ENCODE results near the gene RORB.

DNA sequence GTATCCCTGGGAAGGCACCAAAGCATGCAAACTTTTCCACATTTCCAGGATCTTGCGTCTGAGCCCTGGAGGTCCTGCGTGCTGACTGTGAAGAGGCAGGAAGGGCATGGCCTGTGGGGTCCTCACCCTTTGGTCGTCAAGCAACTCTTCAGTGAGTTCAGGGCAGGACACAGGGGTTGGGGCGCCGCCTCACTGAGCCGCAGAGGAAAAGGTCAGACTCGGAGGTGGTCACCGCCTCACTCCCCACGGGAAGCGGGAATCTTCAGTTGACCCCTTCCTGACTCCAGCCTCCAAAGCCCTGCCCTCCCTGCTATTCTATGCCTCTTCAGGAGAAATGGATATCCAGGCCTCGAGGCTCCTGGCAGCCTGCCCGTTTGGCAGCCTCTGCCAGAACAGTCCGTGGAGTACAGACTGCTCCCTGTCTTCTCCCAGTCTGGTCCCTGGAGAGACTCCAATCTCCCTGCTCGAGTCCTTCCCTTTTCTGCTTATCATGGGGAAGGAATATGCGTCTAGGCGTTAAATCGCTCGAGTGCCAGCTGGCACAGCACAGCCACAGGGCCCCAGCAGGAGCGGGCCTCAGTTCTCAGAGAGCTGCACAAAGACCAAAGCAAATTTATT, 187.0 kb upstream of the KLF9 start:
- PRO-cap, result bidirectional peak, plus-strand start at position 47 of the sequence, minus-strand start outside the sequence; bidirectional peak, plus-strand start at position 431 of the sequence, minus-strand start at position 150 of the sequence

- PRO-cap, result no peak
Measured at GRCh38 chr9:70613279-70613880, 198.9 kb upstream of the KLF9 start.

DNA sequence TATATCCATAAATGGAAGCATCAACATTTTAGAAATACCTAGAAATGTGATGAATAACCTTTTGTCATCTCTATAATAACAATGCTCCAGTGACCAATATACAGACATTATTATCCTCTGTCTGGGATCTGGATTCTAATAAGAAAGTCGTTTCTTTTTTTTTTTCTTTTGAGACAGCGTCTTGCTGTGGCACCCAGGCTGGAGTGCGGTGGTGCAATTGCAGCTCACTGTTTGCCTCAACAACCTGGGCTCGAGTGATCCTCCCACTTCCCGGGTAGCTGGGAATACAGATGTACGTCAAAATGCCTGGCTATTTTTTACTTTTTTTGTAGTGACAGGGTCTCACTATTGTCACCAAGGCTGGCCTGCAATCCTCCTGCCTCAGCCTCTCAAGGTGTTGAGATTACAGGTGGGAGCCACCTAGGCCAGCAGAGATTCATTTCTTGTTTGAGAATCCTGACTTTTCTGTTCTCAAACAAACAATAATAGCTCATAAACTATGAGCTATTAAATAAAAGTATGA, 215.8 kb downstream of the TRPM3 start:
- PRO-cap, result no peak

DNA sequence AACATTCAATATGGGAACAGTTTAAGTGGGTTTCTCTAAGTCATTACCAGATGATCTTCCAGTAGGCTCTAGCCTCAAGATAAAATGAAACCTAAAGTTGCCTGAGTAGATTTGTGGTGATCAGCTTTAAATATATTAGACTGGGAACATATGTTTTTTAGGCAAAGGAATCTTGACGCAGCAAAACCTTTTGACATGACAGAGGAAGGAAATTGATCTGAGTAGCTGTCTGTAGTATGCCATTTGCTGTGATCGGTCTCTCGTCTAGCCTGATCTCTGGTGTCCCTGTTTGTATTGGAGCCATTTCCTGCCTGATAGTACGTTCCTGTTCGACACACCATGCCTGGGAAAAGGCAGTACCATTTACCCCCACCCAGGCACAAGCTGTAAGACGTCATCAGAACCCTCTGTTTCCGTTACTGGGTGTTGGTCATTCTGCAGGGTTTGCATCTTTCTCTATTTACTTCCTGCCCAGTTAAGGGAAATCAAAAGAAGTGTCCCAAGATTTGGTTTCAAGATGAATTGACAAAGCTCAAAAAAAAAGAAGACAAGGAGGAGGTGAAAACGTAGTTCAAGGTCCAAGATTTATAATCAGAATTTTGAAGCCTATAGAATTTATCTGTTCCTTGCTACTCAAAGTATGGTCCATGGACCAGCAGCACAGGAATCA, 129.7 kb downstream of the CEMIP2 start:
- PRO-cap, result unidirectional peak, minus-strand start at position 278 of the sequence

- PRO-cap, result no peak
Measured at GRCh38 chr9:71646984-71647589, 121.2 kb downstream of the CEMIP2 start.

DNA sequence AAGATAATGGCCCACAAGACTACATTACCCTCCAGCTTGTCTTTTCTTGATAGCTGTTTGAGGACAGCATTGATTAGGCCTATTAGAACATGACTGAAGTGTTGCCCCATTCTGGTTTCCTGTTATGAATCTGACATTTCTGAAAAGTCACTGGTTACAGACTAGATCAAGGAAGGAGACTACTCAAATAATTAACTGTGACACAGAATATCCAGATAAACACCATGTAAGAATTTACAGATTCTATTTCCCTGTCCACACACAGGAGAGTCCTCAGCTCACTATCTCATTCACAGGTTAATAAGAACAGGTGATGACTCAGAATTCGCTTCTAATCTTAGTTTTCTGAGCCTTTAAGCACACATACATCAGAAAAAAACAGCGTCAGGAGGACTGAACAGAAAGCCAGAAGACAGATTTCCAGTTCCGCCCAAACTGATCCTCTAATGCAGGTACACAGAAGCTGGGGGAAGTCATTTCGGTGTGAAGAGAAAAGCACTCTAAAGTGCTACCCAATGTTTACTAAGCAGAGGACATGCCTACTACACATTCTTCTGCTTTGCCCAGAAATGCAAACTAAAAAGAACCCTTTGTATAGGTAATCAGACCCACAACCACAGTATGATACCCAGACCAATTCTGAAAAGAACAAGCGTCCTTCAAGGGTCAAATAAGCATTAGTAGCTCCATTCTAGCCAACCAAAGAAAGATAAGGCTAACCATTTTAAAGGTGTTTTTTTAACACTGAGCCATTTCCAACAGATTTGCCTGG, 1.7 kb downstream of the CEMIP2 start:
- PRO-cap, result bidirectional peak, plus-strand start at position 371 of the sequence, minus-strand start at position 121 of the sequence

- PRO-cap, result bidirectional peak, plus-strand start at chr9:71769039, minus-strand start at chr9:71768890; bidirectional peak, plus-strand start at chr9:71769594, minus-strand start at chr9:71769466
Measured at GRCh38 chr9:71768990-71770191, 1.1 kb upstream of the CEMIP2 start.

- PRO-cap, result unidirectional peak, plus-strand start at chr9:72044324
Measured at GRCh38 chr9:72043694-72044509, 16.5 kb downstream of the C9orf57 start.

GRCh38 chr9:72129246-72129632, 20.0 kb upstream of the GDA start:
- PRO-cap, result no peak

DNA sequence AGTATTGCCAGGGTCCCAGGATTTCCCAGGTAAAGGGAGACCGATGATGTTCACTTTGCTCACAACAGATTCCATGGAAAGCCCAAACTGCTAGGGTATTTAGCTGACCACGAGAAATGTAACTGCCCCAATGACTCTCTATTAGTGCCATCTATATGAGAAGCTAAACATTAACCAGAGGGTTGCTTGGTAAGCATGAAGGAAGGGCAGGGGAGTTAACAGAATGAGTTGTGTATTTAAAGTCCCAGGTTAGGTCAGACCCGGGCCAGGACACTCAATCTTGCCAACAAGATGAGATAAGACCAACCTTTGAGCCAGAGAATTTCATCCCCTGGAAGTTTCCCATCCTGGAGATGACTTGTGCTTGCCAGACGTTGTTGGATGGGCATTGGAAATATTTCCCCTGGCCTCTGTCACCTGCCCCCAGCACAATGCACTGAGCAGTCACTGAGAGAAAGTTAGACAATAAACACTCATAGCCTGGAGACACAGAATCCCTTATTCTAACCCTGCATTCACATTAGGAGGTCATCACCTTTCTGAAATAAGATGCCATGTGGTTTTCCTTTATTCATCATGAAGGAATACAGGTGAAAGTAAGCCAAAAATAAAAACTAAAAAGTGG, 19.5 kb upstream of the GDA start:
- PRO-cap, result bidirectional peak, plus-strand start at position 370 of the sequence, minus-strand start at position 124 of the sequence

- PRO-cap, result no peak
Measured at GRCh38 chr9:72147561-72148110, 1.6 kb upstream of the GDA start.

- PRO-cap, result unidirectional peak, plus-strand start at chr9:72952229; unidirectional peak, minus-strand start at chr9:72952304
Measured at GRCh38 chr9:72951545-72952452, 1.1 kb downstream of the ALDH1A1 start.

DNA sequence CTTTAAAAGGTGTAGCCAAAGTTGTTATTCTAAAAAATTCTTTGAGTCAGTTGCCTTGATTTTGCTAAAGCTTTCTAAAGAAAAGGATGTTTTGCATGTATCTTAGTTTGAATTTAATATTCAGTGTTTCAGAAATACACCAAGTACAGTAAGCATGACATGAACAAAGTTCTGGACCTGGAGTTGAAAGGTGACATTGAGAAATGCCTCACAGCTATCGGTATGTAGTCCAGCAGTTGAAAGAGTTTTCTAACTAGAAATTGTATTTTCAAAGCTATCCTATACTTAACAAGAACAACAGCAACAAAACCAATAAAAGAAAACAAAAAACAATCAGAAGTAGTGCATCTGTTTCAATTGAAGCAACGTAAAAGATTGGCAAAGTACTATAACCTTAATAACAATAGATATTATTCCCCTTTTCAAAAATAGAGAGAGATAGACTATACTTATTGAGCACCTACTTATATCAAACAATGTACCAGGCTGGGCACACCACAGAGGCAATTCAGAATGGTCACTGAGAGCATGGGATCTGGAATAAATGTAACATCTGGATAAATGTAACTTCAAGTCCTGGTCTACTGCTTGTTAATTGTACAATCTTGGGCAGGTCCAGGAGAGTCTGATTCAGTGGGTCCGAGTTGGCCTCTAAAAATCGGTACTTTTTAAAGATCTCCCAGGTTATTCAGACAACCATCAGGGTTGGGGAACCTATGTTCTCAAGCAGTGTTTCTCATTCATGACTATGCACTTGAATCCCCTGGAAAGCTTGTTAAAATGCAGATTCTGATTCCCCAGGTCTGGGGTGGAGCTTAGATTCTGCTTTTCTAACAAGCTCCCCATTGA, 14.5 kb downstream of the ANXA1 start:
- PRO-cap, result no peak

DNA sequence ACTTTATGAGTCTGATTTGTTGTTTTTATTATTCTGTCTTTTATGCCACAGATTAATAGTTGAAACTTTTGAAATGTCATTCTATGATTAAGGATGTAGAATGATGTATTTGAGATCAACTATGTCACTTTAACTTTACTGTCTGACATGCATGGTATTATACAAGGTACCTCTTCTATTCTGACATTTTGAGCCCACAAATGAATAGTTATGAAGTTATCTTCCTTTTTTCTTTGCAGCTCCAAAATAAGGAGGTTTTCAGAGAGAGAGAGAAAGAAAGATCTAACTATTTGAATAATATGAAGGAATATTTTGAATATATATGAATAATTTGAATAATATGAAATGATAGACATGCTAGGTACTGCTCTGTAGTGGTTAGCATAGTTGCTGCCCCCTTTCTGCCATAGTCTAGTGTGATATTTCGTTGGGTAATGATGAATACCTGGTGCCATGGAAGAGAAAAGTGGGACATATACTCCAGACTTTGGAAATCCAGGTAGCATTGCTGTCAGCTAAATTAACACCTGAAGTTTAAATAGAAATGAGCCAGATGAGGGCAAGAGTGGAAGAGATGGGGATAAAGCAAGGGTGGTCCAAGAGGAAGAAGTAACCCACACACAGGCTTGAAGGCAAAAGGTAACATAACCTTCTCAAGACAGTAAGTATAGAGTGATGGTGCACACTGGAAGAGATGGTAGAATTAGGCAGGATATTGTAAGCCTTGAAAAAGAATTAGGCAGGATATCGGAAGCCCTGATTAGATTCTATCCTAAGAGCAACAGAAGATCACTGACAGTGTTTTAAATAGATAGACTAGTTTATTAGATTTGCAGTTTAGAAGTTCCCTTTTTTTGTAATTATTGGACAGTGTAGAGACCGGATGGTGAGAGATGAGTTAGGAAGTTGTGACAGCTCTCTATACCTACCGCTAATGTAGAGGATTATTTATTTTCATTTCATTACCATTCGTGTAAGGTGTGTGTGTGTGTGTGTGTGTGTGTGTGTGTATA, 16.5 kb downstream of the ANXA1 start:
- PRO-cap, result no peak

- PRO-cap, result no peak
Measured at GRCh38 chr9:73893123-73893596, 604.0 kb upstream of the RORB start.

GRCh38 chr9:74496999-74497986, at the start of gene RORB:
RORB (plus strand) TSS chr9:74497335.
- PRO-cap, result bidirectional peak, plus-strand start at chr9:74497335, minus-strand start at chr9:74497125

DNA sequence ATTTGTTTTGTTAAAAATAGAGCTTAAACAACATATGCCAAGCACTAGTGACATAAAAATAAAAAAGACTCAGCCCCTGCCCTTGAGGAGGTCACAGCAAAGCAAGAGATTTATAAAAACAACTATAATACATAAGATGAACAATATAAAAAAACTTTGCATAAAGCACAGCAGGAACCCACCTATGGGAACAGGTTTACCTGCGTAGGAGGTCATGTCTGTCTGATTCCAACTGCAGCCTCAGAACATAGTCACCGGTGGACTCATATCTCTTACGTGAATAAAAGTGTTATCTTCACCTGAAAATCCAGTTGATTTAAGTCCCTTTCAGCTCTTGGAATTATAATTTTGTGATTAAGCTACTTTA, 1.3 kb downstream of the CARNMT1 start:
- PRO-cap, result no peak

DNA sequence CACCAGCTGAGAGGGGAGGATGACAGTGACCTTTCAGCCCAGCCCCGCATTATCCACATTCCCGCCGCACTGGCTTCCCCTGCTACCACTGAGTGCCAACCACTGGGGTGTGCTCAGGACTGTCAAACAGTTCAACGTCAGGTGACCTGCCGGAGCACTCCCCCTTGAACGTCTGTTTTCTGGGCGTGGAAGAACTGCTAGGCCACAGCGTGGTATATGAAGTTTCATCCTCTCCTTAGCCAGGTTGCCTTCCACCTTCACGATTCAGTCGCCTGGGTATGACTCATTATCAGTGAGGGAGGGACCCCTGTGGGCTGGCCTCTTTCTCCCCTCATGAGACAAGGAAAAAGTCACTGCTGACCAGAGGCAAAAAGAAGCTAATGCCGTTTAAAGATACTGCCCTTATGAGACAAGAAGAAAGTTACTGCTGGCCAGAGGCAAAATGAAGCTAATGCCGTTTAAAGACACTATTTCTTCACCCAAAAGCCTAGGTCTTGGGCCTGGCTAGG, 4.7 kb downstream of the NMRK1 start:
- PRO-cap, result bidirectional peak, plus-strand start at position 227 of the sequence, minus-strand start at position 94 of the sequence

DNA sequence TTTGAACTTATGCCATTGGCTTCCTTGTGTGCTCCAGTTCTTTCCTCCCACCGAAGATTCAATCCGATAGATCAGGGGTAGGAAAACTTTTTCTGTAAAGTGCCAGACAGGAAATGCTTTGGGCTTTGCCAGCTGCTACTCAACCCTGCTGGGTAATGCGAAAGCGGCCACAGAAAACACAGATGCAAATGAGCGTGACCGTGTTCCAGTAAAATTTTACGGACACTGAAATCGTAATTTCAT, 721 bp downstream of the NMRK1 start:
- PRO-cap, result bidirectional peak, plus-strand start at position 155 of the sequence, minus-strand start at position 147 of the sequence

DNA sequence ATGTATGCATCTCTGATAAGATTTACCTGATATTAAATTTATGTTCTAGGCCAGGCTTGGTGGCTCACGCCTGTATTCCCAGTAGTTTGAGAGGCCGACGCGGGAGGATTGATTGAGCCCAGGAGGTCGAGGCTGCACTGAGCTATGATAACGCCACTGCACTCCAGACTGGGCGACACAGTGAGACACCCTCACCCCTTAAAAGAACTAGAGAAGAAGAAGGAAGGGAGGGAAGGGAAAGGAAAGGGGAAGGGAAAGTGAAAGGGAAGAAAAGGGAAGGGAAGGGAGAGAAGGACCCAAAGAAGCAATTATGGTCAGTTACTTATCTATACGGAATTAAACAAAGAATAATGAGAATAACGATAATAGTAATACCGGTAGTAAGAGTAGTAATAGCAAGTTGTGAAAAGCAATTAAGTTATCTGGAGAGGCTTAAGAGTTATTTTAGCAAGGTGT, 1.2 kb upstream of the RFK start:
- PRO-cap, result no peak

Data from gallbladder (tissue), 1 donor.